Skin of body (tissue), 2 donors: ENCODE measurements around a stretch of chr7.

- RAMPAGE, long total RNA, result no peak
Observed at GRCh38 chr7:155468244-155468968, 10.5 kb downstream of the EN2 start.

- RAMPAGE, long total RNA, result no peak
Observed at GRCh38 chr7:155638965-155639506, 5.4 kb upstream of the RBM33 start.

GRCh38 chr7:155804810-155805174 lies 7.5 kb downstream of the SHH start:
- RAMPAGE, long total RNA, result no peak

DNA sequence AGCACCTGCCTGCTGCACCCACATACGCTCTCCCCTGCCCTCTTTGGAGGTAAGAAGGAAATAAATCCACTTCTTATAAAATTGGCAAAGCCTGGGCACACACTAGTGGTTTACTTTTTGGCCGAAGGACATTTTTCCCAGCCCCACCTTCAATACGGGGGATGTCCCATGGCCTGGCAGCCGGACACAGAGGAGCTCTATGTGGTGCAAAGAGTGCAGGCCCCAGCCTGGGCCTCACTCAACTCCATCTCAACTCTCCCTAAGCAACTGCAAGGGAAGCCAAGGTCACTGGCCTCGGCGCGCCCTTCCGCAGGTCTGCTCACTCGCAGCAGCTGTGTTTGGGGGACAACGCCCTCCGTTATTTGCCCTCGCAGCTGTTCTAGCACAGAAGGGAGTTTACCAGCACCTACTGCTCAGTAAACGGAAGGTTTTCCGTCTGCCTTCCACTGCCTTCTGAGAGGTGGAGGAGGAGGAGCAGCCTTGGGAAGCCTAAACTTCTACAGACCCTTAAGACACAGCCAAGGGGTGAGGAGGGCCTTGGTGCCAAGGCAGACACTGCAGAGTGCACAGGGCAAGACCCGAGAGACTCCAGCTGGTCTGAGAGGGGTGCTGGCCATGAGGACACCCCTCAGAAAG lies 77.9 kb upstream of the SHH start:
- RAMPAGE, long total RNA, result no peak

- RAMPAGE, long total RNA, result no peak
Observed at GRCh38 chr7:156614359-156615433, 25.9 kb upstream of the RNF32 start.

DNA sequence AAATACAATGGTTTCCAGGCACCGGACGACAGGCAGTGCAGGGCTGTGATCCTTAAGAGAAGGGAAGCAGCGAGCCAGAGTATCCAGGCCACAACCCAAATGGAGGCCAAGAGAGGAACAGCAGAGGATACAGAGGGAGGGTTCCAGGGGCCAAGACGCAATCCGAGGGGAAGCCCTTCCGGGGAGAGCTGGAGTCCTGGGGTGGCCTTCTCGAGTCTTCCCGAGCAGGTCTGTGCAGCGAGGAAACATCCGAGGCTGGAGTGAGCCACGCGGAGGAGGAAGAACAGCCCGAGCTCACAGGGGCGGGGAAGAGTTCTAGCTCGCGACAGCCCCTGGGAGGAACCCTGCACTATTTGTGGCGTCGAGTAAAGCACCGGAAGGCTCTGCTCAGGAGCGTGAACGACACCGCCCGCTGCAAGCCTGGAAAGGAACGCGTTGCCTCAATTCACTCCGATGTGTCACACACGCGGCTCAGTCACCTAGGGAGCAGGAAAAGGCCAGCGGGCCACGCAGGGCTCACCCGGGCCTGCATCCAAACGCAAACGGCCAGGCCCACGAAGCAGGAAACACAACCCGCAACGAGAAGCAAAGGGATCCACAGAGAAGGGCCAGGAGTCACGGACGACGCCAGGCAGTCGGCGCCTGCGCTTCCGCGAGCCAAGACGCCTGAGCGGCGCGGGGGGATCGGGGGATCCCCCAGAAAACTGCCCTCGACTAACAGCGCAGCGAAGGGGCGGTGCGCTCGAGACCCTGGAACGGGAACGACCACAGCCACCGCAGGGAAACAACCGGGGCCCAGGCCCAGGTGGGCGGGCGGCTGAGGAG lies 833 bp upstream of the RNF32 start:
- RAMPAGE, long total RNA, result no peak

DNA sequence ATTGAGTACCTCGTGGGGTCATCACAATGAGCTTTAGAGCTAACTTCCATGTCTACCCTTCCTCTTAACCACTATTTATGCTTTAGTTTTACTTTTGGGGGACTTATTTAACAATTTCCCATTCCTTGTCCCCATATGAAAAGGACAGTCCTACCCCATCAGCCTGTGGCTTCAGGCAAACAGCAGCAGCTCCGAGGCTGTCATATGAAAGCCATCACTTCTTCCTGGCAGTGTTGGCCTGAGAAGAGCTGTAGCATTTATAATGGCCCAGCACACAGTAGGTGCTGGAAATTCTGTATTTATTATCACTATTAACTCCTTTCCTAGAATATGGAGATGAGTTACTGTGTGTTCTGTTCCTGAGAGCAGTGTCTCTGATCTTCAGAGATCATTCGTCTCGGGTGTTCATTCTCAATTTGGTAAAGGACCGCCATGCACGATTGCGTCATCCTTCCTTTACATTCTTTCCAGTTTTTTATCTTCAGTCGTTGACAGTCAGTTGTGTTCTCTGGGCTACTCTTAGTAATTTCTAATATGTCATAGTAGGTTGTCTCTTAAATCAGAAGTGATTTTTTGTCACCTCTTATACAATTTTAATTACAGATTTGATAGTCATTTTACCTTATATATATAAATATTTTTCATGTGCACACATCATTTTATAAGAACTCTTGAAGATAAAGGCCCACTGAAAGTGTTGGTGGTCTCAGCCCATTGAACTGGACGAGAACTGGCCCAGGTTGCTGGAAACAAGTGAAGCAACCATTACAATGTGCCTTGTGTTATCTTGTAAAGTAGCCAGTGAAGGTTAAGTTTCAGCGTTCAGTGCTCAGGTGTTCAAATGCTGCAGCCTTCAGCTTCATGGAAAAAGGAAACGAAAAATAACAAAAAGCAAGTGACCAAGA lies 18.7 kb downstream of the RNF32 start:
- RAMPAGE, long total RNA, result no peak

DNA sequence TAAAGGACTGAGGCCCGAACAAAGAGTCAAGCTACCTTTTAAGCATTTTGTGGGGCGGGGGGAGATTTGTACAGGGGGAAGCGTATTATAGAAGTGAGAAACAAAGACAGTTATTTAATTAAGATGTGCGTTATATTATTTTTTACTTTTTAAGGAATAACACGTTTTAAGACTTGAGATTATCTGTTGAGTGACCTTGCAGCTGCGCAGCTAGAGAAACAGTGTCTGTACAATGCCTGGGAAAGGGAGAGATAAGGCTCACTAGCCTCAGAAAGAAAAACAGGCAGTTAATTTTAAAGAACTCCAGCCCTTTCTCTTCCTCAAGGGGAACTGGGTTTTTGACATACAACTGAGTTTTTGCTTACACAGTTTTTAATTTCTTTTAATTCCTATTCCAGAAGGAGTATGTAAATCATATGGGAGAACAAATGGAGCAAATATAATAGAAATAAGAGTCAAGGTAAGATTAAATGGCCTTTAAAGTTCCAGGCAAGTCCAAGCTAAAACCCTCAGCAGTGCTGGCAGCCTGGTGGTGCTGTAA lies 50.6 kb downstream of the LMBR1 start:
- RAMPAGE, long total RNA, result no peak

DNA sequence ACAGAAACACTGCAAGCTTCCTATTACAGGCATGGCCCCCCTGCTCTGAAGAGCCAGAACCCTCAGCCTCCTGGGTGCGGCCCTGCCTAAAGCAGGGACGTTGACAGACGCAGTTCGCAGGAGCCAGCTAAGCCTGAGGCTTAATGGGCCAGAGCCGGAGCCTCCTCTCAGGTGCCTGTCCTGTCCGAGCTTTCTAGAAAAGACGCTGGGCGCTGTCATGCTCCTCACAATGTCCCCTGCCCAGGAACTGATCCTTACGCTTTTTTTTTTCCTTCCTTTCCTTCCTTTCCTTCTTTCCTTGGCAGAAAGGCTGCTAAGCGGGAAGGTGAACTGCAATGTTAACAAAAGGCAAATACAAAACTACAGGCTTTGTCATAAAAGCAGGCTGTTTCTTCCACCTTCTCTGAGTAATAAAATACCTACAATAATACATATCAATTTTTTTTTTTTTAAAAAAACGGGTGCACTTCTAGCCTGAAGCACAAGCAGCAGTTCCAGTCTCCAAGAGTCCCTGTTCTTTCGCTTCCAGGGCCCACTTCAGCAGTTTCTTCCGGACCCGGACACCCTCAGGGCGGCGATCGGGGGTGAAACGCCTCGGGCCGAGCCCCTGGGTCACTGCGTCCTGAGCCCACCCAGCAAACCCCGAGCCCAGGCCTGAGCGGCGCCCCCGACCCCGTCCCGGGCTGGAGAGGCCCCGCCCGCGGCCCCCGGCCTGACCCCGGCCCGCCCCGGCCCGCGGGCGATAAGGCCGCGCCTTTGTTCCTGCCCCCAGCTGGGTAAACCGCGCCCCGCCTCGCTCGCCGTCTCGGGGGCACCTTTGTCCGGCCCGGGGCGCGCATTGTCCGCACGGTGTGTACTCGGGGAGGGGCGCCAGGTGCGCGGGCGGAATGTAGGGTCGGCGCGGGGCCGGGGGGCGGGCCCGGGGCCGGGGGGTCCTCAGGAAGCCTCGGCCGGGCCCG lies 11.1 kb downstream of the MNX1 start:
- RAMPAGE, long total RNA, result no peak

DNA sequence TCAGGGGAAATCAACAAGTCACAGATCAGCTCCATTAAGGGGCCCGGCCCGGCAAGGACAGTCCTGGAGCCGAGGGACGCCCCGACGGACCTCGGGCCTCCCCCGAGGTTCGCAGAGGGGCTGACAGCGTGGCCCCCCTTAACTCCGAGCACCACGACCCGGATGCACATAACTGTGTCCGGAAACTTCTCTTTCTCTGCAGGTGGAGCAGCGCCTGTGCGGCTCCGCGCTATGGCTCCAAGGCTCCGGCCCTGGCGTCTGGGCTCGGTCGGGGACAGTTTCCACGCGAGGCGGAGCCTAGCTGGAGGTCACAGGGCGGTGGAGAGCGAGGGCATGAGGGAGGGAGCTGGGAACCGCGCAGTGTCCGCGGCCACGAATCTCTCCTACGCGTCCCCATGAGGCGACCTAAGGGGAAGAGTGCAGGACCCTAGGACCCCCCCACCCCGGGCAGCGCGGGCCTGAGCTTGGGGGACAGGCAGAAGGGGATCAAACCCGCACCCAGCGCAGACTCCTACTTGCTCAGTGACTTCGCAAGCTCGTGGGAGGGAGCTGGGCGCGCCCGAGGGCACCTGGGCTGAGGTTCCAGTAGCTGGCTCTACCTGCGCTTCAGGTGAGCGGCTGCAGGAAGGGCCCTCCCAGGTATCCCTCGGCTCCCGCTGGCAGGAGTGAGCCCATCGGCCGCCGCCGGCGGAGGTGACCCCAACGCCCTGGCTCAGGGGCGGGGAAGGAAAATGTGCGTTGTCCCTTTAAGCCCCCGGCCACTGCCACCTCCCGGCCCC lies 8.6 kb upstream of the MNX1 start:
- RAMPAGE, long total RNA, result no peak

DNA sequence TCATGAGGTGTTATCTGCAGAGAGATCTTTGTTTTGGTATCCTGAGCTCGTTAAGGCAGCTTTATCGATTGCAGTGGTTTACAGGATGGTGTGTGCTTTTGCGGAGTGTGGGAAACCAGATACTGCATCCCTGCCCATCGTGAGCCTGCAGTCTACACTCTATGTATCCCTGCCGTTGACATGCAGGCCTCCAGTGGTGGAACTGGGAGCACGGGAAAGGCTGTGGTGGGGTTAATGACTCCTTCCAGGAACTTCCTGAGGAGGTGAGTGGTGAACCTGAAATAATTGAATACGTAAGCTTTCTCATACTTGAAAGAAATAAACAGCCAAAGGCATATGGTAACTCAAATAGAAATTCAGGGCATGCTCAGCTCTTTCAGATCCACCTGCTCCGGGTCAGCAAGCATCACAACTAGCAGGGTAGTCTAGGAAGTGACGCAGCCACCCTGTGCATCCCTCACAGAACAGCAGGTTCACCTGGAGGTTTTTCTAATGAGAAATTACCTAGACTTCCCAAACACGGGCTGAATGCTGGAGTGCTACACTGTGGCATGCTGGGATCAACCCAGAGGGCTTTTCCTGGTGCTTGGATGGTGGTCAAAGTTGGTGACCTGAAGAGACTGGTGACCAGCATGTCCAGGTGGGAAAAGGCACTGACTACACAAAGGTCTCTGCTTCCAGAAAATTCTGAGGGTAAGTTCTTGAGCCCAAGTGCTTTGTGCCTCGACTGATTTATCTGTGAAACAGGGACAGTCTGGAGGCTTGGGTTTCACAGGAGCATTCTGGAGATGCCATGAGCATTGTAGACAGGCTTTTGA lies 66.8 kb upstream of the DNAJB6 start:
- RAMPAGE, long total RNA, result no peak

GRCh38 chr7:157299639-157300616 lies 36.9 kb upstream of the DNAJB6 start:
- RAMPAGE, long total RNA, result no peak

DNA sequence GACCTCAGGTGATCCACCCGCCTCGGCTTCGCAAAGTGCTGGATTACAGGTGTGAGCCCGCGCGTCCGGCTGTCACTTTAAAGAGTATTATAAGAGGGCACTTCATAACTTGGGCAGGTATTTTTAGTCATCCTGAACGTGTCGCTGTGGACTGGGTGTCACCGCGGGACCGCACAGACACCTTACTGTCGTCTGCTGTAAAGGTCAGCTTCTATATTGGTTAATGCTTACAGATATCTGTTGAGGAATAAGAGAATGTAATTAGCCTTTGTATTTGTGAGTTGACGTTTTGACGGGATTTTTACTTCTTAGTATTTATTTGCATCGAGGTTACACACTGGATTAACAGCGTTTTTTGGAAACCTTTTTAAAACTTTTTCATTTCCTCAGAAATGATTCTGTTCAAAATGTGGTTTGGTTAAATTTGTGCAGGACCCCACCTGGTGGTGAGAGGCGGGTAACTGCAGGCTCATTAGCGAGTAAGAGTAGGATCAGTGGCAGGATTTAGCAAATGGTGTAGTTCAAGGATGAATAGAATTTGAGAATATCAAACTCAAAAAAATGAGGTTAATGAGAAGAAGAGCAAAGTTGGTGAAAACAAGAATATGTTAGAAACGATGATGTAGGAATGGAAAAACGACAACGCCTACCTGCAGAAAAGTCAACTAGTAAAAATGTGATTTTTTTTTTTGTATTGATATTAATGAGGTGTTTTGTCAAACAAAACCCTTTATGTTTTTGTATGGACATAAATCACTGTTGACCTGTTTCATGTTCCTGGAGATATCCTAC lies 3.2 kb downstream of the DNAJB6 start:
- RAMPAGE, long total RNA, result no peak

DNA sequence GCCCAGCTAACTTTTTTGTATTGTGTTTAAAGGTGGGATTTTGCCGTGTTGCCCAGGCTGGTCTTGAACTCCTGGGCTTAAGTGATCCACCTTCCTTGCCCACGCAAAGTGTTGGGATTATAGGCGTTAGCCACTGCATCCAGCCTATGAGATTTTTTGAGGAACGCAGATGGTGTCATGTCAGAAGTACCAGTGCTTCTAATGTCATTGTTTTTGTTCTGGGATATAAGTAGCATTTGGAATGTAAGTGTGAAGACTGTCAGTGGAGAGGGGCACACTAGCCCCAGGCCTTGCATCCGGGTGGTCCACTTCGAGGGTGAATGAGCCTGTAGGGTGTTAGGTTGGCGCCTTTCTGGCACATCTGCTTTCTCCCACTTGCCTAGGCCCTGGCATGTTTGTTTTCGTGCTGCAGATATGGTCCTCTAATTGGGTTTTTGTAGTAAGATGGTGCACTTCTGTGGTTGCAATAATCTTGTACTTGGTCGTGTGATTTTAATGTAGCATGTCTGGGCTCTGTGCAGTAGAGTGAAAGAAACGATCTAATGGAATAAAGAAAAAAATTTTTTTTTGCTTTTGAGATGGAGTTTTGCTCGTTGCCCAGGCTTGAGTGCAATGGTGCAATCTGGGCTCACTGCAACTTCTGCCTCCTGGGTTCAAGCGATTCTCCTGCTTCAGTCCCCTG lies 28.4 kb downstream of the DNAJB6 start:
- RAMPAGE, long total RNA, result no peak

DNA sequence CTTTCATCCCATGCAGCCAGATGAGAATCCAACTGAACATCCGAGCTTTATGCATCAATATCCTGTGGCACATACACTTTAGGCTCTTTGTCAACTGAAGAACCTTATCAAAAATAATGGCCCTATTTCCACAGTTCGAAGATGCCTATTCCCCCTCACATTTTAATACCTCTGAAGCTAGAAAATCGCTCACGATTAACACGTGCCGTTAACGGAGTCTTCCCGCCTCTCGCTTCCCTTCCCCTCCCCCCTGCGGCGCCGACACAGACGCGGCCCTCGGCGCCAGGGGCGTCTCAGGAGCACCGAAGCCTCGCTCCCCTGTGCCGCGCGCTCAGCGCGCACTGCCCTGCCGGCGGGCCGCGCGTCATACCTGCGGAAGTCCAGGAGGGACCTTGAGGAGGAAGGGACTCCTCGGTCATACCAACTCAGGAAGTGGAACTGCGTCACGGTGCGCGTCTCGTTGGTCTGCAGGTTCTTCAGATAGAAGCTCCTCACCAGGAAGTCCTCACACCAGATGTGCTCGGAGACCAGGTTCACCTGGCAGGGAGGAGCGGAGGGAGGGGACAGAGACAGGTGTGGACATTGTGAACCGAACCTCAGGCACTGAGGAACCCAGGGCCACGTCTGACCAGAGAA lies 239.6 kb downstream of the DNAJB6 start:
- RAMPAGE, long total RNA, result no peak

DNA sequence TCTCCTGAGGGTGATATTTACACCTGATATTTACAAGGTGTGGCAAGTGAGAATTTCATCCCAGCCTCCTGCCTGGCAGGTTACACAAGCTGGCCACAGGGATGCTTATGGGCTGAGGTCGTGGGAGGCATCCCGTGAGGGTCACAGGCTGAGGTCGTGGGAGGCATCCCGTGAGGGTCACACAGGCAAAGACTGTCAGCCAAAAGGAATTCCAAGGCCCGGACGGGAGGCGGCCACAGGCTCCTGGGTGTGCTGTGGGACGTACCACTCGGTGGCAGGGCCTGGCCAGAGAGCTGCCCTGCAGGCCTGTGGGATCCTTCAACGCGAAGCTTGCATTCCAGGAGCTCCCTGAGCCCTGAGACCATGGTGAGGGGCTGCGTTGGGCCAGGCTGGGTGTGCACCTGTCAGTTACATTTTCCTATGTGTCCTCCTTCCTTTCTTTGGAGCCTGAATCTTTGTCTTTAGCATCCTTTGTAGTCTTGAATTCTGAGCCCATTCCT lies 460.6 kb downstream of the DNAJB6 start:
- RAMPAGE, long total RNA, result no peak

DNA sequence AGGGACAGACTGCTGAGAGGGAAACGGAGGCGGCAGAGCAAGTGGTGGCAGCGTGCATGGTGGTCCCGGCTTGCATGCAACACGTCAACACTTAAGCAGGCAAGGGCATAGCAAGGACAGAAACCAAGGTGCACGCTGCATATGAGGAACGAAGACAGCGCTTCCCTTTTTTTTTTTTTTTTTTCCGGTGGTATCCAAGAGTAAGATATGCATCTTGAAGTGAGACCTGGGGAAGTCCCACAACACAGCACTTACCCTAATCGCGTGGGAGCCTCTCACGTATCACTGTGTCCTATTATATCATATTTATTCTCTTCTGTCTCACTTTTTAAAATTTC lies 361.1 kb downstream of the PTPRN2 start:
- RAMPAGE, long total RNA, result no peak

- RAMPAGE, long total RNA, result no peak
Observed at GRCh38 chr7:158432153-158432409, 155.5 kb downstream of the PTPRN2 start.

- RAMPAGE, long total RNA, result no peak
Observed at GRCh38 chr7:158549347-158549836, 38.2 kb downstream of the PTPRN2 start.

GRCh38 chr7:158783954-158784951 lies 45.1 kb downstream of the ESYT2 start:
- RAMPAGE, long total RNA, result no peak